Mesangial cell (primary cell): Measurements from ENCODE around the genes POTEB3, OR4N4C, GOLGA6L1 and GOLGA6L26.

DNA sequence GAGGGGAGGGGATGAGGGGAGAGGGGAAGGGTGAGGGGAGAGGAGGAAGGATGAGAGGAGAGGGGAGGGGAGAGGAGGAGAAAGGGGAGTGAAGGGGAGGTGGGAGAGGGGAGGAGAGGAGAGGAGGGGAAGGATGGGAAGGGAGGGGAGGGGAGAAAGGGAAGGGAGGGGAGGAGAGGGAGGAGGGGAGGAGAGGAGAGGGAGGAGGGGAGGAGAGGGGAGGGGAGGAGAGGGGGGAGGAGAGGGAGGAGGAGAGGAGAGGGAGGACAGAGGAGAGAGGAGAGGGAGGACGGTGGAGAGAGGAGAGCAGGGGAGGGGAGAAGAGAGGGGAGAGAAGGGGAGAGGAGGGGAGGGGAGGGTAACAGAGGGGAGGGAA, 293.9 kb downstream of the GOLGA6L6 start:
- RAMPAGE, long total RNA = no peak

DNA sequence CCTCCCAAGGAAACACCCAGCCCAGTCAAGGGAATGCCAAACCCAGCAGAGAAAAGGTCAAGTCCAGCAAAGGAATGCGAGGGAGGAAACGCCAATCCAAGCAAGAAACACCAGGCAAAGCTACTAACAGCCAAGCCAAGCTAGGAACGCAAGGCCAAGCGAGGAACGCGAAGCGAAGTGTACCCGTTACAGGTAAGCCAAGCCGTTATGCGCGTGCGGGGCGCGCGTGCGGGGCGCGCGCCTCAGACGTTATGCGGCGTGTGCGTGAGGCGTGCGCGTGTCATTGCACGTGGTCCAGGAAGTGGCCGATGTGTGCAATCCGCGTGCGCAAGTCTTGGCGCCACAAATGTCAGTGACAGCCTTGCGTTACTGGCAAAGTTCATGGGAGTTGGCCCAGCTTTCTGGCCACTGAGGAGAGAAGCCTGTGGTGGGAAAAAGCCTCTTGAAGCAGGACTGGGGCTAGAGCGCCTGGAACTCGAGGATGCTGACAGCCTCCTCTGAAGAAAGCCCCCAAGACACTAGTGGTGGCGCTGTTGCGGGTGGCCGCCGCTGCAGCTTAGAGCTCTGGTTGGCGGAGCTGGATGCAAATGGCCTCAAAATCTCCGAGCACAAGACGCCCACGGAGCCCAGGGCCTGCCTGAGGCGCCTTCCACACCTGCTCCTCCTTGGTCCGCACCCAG, at the start of gene POTEB3:
POTEB3 (minus strand) TSS at position 242 of the 680 bp plus-strand sequence.
- RAMPAGE, long total RNA = no peak

DNA sequence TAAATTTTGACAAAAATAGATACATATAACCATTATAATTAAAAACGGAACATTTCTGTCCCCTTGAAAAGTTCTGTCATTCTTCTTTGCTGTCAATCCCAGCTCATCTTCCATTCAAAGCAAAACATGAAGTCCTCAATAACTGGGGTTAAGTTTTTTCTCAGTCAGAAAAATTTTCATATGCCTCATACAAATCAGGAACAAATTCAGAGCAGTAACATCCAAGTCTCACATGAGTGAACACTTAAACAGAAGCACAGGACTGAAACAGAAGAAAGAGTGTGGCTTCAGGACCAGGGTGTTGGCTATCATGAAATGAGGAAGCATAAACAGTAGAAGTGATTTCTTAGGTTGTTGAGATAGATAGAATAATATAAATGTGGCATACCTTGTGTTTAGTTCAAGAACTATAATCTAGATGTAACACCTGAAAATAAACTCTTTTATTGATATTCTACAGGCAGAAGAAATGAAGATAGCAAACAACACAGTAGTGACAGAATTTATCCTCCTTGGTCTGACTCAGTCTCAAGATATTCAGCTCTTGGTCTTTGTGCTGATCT, at the start of gene OR4N4C:
OR4N4C (plus strand) TSS at position 379 of the 563 bp plus-strand sequence.
- RAMPAGE, long total RNA = no peak

DNA sequence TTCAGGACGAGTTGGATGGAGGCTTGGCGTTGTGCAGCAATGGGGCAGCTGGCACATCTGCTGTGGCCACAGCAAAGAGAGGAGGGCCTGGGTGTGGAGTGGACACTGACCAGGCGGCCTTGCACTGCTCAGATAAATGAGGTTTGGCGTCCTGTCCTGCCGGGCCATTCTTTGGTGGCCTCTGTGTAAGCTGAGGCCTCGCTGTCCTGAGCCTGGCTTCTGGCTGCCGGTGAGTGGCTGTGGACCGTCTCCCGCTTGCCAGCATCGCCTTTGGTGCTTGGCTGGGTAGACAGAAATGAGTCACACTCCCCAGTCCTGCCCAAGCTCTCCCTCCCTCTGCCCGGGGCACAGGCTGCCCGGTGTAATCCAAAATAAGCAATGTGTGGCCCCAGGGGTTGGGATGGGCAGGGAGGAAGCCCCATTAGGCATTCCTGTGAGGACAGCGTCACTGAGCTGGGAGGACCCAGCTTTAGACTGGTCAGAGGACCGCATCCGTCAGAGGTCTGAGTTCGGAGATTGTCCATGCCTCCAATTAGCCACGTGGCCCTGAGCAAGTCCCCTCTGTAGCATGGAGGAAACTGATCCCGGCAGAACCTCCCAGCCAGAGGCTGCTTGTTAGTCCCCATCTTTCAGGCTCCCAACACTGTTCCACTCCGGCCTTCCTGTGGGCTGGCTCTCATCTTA, 144.1 kb downstream of the OR4N4 start:
- RAMPAGE, long total RNA = no peak

DNA sequence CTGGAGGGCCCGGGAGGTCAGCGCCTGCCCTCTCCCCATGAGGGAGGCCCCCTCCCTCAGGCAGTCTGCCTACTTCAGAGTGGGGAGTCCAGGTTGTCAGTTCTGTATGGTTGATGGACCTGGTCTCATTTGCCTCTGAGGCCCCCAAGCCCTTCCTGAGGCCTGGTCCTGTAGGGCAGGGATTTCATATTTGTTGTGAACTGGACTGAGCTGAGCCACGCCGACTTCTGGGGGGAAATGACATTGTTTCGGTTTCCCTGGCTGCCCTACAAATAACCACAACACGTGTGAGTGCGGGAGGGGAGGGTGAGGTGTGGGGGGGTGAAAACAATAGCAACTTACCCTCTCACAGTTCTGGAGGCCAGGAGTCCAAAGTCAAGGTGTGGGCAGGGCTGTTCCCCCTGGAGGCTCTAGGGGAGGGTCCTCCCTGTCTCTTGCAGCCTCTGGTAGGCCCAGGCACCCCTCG, 160.3 kb downstream of the OR4N4 start:
- RAMPAGE, long total RNA = no peak

DNA sequence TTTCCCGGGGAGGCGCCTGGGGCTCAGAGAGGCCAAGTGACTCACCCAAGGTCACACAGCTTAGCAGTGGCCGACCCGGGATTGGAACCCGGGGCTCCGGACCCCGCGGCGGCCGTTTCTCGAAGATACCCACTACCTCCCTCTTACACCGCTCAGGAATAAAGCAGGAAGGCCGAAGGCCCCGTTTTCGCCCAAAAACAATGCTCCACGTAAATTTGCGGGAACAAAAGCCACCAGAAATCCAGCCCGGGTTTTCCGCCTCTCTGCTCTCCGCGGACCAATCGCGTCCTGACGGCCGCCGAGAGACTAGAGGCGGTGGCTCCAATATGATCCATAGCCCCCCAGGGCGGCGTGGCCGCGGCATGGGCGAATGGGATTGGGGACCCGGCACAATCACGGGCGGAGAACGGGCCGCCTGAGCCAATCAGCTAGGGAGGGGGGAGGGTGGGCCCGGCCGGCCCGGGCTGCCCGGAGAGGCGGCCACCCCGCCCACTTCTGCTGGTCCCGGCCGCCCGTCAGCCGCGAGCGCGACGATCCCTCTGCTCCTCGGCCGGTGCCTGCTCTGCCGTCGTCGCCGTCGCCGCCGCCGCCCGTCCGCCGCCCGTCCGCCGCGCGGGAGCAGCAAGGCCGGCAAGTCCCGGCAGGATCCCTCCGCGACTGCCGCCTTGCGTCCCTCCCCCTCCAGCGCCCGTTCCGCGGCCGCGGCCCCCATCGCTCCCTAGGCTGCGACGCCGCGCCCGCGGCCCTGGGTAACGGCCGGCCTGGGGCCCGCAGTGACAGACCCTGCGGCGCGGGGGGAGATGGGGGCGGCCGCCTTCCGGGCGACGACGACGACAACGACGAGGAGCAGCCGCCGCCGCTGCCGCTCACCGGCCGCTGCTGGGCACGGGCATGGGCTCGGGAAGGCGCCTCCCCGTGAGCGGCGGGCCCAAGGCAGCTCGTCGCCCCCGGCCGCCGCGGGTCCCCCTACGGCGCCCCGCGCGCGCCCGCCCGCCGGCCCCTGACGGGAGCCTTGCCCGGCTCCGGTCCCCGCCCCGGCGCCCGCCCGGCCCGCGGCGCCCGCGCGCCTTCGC, 163.2 kb downstream of the OR4N4 start:
- RAMPAGE, long total RNA = no peak

- RAMPAGE, long total RNA = no peak
These were observed 168.2 kb downstream of the OR4N4 start for GRCh38 chr15:22262345-22263098.

GRCh38 chr15:22572887-22573274, 114.2 kb downstream of the GOLGA6L22 start:
- RAMPAGE, long total RNA = no peak

GRCh38 chr15:22715132-22716009, 71.1 kb upstream of the NIPA1 start:
- RAMPAGE, long total RNA = no peak

- RAMPAGE, long total RNA = no peak
These were observed 57.4 kb upstream of the NIPA1 start for GRCh38 chr15:22729055-22729487.

GRCh38 chr15:22839767-22840405, 1.4 kb downstream of the NIPA2 start:
- RAMPAGE, long total RNA = no peak

DNA sequence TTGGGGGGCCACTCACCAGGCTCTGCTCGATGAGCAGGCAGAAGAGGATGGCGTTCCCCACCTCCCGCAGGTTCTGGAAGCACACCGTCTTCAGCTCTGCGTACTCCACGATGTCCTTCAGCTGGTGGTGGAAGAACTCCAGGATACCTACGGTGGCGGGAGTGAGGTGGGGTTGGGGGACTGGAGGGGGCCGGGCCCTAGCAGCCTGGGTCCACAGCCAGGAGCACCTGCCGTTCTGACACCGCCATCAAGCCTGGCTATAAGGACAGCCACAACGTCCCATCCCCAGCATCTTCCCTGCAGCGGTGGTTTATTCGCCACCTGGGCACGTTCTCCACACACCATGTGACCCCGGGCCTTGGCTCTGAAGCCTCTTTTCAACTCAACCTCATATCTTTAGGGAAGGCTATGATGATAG, 41.4 kb downstream of the NIPA2 start:
- RAMPAGE, long total RNA = no peak

DNA sequence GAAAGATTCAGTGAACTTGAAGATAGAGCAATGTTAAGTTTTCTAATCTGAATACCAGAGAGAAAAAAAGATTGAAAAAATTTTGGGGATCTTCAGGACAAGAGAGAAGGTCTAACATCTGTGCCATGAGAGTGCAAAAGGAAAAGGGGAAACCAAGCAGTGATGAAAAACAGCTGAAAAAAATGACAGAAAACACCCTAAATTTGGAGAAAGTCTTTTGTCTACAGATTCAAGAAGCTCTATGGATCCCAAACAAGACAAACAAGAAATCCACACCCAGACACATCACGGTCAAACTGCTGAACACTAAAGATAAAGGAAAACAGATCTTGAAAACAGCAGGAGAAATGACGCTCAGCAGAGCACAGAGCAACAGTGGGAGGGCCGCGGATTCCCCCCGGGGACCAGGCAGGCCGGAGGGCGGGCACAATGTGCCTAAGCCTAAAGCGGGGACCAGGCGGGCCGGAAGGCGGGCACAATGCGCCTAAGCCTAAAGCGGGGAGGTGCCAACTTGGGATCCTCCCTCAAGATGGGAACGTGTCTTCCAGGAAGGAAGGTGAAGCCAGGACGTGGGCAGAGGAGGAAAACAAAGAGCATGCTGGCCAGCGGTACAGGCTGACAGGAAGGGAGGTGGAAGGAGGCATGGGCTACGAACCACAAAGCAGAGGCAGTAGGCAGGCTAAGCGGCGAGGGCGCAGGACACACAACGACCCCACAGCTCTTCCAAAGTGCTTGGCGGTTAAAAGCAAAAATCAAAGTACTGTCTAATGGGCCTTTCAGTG, 31.1 kb downstream of the CYFIP1 start:
- RAMPAGE, long total RNA = no peak

- RAMPAGE, long total RNA = no peak
These were observed 449 bp upstream of the TUBGCP5 start for GRCh38 chr15:23039829-23040207.

GRCh38 chr15:23136555-23137041, at the start of gene GOLGA6L1:
Gene GOLGA6L1, minus strand, starts transcription at chr15:23136822.
- RAMPAGE, long total RNA = no peak

- RAMPAGE, long total RNA = no peak
These were observed at the start of gene GOLGA6L26 for GRCh38 chr15:23333959-23334438. Gene GOLGA6L26, minus strand, starts transcription at chr15:23334196.

GRCh38 chr15:23564828-23565248, 636 bp upstream of the MKRN3 start:
- RAMPAGE, long total RNA = no peak

GRCh38 chr15:23570418-23570882, 5.0 kb downstream of the MKRN3 start:
- RAMPAGE, long total RNA = no peak

DNA sequence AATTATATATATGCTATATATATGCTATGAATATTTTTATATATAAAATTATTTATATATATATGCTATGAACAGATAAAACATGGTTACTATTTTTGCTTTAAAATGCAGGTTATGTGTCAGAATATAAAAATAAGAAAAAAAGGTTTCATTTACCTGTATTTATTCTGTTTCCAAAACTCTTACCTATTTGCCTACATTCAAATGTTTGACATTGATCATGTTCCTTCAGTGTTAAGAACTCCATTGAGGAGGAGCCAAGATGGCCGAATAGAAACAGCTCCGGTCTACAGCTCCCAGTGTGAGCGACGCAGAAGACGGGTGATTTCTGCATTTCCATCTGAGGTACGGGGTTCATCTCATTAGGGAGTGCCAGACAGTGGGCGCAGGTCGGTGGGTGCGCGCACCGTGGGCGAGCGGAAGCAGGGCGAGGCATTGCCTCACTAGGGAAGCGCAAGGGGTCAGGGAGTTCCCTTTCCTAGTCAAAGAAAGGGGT, 26.8 kb upstream of the NDN start:
- RAMPAGE, long total RNA = no peak

- RAMPAGE, long total RNA = no peak
These were observed 153.0 kb upstream of the NDN start for GRCh38 chr15:23840110-23840510.